ENCODE results near the gene CTSA.

- PRO-cap, result bidirectional peak, plus-strand start at chr20:45891335, minus-strand start at chr20:45891235
- RAMPAGE, long total RNA, 4 experiments, result start-site peak on the plus strand in 4 of 4 experiments, at chr20:45891338-45891382 at its widest, 171 to 1,196 reads per replicate; start-site peak on the minus strand in 3 of 4 experiments, at chr20:45891193-45891260 at its widest, 18 to 25 reads per replicate
Observed at GRCh38 chr20:45891131-45892147, at the start of gene CTSA. CTSA (plus strand) TSS chr20:45891335.

GRCh38 chr20:45894617-45895167 is 3.6 kb downstream of the CTSA start:
- PRO-cap, result no peak
- RAMPAGE, long total RNA, 4 experiments, result start-site peak on the minus strand in 1 of 4 experiments, at chr20:45895076-45895080 at its widest, 15 reads per replicate

DNA sequence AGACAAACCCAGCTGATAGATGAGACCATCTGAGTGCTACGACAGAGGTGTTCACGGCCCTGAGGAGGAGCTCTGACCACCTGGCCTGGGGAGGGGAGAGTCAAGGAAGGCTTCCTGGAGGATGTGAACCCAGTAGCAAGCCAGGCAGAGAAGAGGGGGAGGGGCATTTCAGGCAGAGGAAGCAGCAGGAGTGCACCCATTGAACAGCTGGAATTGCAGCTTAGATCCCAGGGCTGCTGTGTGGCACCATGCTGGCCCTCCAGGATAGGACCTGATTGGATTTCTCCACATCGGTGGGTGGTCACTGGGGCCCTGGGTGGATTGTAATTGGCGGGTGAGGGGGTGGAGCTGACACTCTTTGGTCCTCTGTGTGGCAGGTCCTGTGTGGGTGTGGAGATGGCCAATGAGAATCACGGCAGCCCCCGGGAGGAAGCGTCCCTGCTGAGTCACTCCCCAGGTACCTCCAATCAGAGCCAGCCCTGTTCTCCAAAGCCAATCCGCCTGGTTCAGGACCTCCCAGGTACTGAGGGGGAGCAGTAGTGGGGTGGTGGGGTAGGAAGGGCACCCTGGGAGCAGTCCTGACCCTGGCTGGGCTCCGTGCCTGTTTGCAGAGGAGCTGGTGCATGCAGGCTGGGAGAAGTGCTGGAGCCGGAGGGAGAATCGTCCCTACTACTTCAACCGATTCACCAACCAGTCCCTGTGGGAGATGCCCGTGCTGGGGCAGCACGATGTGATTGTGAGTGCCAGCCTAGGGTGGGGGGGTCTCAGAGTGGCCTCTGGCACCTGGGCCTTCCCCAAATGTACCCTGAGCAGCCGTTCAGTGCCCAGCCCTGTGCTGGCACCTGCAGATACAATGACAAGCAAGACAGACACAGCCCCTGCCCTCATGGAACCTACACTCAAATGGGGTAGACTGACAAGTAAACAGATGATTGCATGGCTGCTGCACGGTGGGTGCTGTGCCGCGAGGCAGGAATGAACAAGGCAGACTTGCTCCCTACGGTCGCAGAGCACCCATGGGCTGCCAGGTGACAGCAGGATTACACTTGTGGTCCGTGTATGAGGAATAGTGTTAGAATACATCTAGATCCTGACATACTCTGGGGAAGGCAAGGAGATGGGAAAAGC is 4.5 kb downstream of the PCIF1 start:
- PRO-cap, result no peak
- RAMPAGE, long total RNA, 4 experiments, result start-site peak on the plus strand in 1 of 4 experiments, centred at position 639 of the sequence, 13 reads per replicate

- PRO-cap, result no peak
- RAMPAGE, long total RNA, 4 experiments, result no peak in any of the 4 experiments
Observed at GRCh38 chr20:45945274-45946055, 11.0 kb downstream of the PCIF1 start.

- PRO-cap, result no peak
- RAMPAGE, long total RNA, 4 experiments, result no peak in any of the 4 experiments
Observed at GRCh38 chr20:45970842-45971091, 1.2 kb downstream of the ZNF335 start.

- PRO-cap, result unidirectional peak, plus-strand start at chr20:45971140; unidirectional peak, plus-strand start at chr20:45971303; unidirectional peak, minus-strand start at chr20:45971412
- RAMPAGE, long total RNA, 4 experiments, result no peak in any of the 4 experiments
Observed at GRCh38 chr20:45971092-45971678, 818 bp downstream of the ZNF335 start.

DNA sequence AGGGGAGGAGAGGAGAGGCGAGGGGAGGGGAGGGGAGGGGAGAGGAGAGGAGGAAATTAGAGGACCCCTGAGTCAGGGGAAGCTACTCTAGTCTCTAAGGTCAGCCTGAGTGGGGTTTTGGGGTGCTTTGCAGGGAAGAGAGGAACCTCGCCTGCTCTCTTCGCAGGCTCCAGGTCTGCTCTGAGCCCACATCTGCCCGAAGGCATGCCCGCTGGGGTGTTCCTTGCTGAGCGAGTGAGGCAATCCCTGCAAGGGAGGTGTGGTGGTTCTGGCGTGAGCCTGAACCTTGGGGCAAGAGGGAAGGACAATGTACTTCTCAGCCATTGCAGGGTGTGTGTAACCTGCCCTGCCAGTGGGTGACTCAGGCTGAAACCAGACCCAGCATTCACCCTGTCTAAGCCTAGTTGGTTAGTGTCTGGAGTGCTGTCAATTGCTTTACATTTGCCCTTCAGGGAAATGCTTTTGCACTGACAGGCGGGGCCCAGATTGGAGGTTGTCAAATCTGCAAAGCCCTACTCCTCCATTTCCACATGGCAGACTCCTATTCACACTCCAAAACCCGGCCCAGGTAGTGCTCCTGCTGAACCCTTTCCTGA is 15.3 kb upstream of the MMP9 start:
- PRO-cap, result bidirectional peak, plus-strand start at position 403 of the sequence, minus-strand start at position 236 of the sequence
- RAMPAGE, long total RNA, 4 experiments, result no peak in any of the 4 experiments

- PRO-cap, result no peak
- RAMPAGE, long total RNA, 4 experiments, result no peak in any of the 4 experiments
Observed at GRCh38 chr20:45998255-45998680, 10.4 kb upstream of the MMP9 start.

DNA sequence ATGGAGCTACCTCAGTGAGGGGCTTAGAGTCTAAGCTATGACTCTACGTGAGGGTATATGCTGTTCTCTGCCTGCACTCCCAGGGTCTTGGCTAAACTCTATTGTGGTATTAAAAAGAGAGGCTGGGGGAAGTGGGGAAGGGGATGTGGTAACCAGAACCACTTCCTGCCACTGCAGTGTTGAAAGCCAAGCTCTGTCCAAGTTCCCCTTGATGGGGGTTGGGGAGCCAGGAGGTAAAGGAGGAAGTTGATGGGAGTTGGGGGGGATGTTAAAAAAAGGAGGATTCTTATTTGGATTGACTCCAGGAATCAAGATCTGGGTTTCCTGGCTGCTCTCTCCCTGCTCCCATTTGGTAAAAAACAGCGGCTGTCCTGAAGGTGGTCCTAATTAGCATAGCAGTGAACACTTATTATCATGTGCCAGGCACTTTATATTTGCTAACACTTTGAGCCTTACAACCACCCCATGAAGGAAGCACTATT is 3.5 kb upstream of the MMP9 start:
- PRO-cap, result unidirectional peak, minus-strand start at position 81 of the sequence
- RAMPAGE, long total RNA, 4 experiments, result no peak in any of the 4 experiments

DNA sequence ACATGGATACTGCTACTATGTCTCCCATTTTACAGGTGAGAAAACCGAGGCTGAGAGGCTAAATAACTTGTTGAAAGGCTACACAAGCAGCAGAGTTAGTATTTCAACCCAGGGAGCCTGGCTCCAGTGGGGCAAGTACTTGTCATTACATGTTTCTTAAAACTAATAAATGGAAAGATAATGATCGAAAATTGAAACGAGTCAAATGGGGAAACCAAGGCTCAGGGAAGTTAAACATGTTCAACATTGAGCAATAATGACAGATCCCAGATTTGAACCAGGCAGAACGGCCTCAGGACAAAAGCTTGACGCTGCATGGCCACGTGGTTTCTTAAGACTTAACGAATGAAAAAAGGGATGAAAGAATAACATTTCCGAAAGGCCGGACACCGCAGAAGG is 623 bp downstream of the TP53RK start:
- PRO-cap, result no peak
- RAMPAGE, long total RNA, 4 experiments, result no peak in any of the 4 experiments

DNA sequence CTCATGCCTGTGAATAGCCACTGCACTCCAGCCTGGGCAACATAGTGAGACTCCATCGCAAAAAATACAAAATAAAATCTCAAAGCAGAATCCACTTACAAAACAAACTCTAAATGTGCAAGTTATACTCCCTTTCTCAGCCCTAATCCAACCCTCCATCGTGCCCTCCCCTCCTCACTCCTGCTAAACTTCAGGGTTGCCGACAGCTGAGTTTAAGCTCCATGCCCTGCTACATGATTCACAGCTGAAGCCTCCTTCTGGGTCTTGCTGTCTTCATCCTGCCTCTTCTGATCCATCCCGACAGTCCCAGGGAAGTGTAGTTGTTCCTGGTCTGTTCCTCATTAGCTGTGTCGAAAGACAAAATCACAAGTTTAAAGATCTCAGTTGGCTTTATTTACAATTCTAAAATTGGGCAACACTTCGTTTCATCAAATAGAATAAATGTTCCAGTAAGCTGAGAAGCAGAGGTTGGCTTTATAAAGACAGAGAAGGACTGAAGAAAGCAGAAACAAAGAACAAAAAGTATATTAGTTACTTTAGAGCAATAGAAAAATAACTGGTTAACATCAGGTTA is 4.2 kb upstream of the SLC2A10 start:
- PRO-cap, result no peak
- RAMPAGE, long total RNA, 4 experiments, result no peak in any of the 4 experiments

GRCh38 chr20:46715055-46715809 is 5.8 kb downstream of the SLC2A10 start:
- PRO-cap, result no peak
- RAMPAGE, long total RNA, 4 experiments, result start-site peak on the plus strand in 1 of 4 experiments, at chr20:46715276-46715541 at its widest, 7 to 8 reads per replicate

- PRO-cap, result no peak
- RAMPAGE, long total RNA, 4 experiments, result start-site peak on the minus strand in 1 of 4 experiments, at chr20:47244096-47244234 at its widest, 15 reads per replicate
Observed at GRCh38 chr20:47243897-47244811, 112.3 kb downstream of the ZMYND8 start.

DNA sequence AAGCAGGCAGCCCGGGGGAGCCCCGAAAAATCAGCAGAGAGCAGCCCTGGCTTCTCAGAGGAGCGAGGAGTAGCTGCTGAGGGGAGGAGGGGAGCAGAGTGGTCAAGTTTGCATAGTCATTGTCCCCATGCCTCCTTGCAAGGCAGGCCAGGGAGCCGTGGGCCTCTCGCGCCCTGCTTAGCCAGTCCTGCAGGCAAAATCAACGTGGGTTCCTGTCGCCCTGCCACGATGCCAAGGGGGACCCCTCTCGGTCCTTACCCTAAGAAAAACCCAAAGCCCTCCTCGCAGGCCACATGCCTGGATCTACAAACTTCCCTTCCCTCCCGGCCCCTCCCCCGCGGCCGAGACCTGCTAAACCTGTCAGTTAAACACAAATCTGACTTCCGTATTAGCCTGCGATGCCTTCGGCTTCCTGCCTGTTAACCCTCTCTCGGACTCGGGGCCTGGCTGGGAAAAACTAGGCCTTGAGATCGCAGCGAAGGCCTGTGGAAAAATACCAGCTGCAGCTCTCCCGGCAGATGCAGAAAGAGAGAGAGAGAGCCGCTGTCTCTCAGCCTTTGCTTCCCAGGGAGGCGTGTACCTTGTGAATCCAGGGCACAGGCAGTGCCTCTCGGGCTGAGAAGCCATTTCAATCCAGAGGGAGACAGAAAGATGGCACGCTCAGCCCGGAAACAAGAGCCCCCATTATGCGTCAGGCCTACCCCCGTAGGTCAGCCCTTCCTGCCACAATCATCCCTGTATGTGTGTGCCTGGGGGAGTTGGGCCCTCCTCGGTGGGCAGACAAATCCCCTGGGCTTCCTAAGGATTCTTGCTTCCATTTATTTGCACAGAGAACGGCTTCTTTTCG is 997 bp upstream of the ZMYND8 start:
- PRO-cap, result bidirectional peak, plus-strand start at position 119 of the sequence, minus-strand start at position 32 of the sequence; bidirectional peak, plus-strand start at position 517 of the sequence, minus-strand start at position 524 of the sequence
- RAMPAGE, long total RNA, 4 experiments, result start-site peak on the plus strand in 1 of 4 experiments, centred at position 603 of the sequence, 6 reads per replicate; start-site peak on the minus strand in 1 of 4 experiments, centred at position 528 of the sequence, 17 reads per replicate

DNA sequence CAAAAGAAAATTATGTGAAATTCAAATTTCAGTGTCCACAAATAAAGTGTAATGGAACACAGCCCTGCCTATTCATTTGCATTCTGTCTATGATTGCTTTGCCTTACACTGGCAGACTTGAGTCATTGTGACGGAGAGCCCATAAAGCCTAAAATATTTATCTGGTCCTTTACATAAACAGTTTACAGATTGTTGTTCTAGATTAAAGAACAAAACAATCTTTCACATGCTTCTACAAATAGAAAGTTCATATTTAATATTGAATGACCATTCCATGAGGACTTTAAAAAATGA is 66.1 kb upstream of the NCOA3 start:
- PRO-cap, result no peak
- RAMPAGE, long total RNA, 4 experiments, result no peak in any of the 4 experiments

DNA sequence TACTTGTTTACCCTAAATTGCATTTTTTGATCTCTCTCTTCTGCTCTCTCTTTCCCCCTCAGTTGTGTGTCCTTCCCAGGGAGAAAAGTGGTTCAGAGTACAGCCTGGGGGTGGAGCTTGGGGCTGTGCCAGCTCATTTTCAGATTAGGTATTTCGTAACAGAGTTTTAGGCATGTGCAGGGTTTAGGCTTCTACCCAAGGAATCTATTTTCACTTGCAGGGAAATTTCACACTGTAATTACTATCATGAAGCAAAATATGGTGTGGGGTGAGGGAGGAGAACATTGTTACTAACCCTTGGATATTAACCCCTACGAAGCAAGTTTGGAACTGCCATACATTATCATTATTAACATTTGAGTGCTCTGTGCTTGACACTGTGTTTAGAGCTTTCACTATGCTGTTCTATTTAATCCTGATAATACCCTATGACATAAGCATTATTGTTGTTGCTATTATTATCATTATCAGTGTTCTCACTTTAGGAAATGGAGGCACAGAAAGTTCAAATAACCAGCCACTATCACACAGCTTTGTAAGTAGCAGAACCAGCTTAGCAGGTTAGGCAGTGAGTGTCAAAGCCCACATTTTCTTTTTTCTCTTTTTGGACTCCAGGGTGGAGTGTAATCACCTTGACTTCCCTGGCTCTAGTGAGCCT is 8.1 kb upstream of the NCOA3 start:
- PRO-cap, result bidirectional peak, plus-strand start at position 260 of the sequence, minus-strand start at position 64 of the sequence
- RAMPAGE, long total RNA, 4 experiments, result no peak in any of the 4 experiments

- PRO-cap, result no peak
- RAMPAGE, long total RNA, 4 experiments, result no peak in any of the 4 experiments
Observed at GRCh38 chr20:47646991-47647369, 138.3 kb downstream of the SULF2 start.

DNA sequence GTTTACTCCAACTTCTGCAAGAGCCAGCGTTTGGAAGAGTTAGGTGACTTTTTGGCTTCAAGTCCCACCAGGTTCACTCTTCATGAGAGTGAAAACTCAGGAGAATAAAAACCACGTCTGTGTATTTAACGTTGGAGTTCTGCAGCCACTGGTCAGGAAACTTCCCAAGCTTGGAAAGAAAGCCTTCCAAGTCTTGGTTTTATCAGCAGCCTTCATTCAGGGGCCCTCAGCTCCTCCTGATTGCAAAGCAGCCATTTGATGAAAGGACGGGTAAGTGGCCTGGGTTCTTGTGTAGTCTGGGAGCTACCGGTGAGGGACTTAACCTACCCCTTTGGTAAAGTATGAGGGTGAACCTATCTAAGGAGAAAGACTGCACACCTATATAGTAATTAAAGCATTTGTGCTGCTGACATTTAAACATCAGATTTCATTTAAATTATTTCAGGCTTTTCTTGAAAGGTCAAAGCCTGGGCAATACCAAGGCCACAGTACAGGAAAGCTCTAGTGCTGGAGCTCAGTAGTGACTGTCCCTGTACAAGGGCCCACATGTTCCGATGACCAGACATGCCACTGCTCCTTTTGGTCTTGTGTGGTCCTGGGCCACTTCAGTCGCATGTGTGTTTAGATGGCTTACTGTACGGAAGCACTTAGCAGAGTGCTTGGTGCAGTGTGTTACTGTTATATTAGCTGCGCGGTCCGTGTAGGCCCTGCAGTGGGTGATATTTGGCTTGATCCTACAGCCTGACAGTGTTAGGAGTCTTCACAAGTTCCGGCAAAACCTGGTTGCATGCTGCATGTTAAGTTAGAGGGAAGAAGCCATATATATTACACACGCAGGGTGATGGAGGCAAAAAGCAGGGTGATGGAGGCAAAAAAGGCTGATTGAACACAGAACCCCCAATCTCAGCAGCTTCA is 123.0 kb downstream of the SULF2 start:
- PRO-cap, result no peak
- RAMPAGE, long total RNA, 4 experiments, result no peak in any of the 4 experiments

- PRO-cap, result no peak
- RAMPAGE, long total RNA, 4 experiments, result no peak in any of the 4 experiments
Observed at GRCh38 chr20:47950461-47951119, 165.3 kb upstream of the SULF2 start.

DNA sequence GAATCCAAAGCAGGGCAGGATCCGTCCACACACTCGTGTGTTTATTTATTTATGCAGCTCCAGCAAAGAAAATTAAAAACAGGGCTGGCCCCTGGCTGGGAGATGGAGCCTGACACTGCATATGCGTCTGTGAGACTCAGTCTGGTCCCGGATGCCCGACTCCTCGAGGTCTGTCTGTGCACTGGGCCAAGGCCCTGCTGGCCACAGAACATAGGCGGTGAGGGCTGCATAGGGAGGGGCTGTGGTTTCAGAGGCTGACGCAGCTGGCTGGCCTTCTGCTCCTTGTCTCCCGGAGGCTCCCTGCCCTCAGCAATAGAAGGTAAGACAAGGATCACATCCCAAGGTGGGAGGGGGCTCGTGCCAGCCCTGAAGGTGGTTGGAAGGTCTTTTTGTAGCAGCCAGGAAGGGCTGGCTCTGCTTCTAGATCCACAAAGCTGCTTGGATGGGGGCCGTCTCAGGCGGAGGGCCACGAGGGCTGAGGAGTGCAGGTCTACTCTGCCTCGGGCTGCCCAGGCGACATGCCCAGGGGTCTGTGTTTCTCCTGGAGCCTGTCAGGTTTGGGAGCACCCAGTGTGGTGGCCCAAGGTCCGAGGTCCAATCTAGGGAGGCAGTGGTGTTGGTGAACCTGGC is 239.8 kb upstream of the SULF2 start:
- PRO-cap, result no peak
- RAMPAGE, long total RNA, 4 experiments, result no peak in any of the 4 experiments